ENCODE measurements around the gene MTA1.

GRCh38 chr14:105202575-105203160 is 21.6 kb upstream of the NUDT14 start:
- PRO-cap: no peak
- RAMPAGE, long total RNA, 4 experiments: no peak in any of the 4 experiments

GRCh38 chr14:105218850-105219460 is 29.4 kb upstream of the BTBD6 start:
- PRO-cap: no peak
- RAMPAGE, long total RNA, 4 experiments: no peak in any of the 4 experiments

DNA sequence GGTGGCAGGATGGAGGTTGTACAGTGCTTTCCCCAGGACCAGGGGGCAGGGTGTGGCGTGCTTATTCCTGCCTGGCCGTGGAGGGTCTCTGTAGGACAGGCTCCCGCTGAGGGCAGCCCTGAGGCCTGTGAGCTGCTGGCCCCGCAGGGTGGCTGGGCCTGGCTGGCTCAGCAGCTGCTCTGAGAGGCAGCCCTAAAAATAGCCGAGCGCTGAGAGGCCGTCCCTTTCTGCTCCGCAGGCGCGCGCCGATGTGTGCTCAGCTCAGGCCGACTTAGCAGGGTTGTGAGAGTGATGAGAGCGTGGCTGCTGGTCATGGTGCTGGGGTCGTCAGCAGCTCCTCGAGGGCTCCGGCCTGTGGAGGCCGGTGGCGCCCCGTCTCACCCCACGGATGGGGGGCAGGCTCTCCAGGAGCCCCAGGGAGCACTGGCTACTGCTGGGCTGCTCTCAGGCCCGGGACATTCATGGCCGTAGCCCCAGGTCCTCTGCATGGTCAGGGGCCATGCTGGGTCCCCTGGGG is 9.9 kb downstream of the PACS2 start:
- PRO-cap: no peak
- RAMPAGE, long total RNA, 4 experiments: no peak in any of the 4 experiments

GRCh38 chr14:105354963-105355424 is 40.4 kb downstream of the PACS2 start:
- PRO-cap: no peak
- RAMPAGE, long total RNA, 4 experiments: start-site peak on the plus strand in 1 of 4 experiments, at chr14:105355053-105355066 at its widest, 27 reads per replicate

GRCh38 chr14:105419640-105420664 is at the start of gene MTA1:
MTA1 (plus strand) TSS chr14:105419827.
- PRO-cap: bidirectional peak, plus-strand start at chr14:105419860, minus-strand start at chr14:105419796
- RAMPAGE, long total RNA, 4 experiments: no peak in any of the 4 experiments

DNA sequence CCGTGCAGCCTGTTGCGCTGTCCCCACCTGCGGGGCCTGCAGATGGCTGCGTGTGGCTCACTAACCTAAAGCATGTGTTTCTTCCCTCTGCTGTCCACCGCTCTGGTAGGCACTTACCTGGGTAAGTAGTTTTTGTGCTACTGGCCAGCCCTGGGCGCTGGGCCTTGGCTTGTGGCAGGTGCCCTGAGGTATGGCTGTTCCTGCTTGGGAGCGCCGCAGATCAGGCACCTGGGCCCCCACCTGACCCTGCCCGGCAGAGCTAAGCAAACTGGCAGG is 6.5 kb upstream of the CRIP2 start:
- PRO-cap: no peak
- RAMPAGE, long total RNA, 4 experiments: no peak in any of the 4 experiments

- PRO-cap: bidirectional peak, plus-strand start at chr14:105475859, minus-strand start at chr14:105475721; bidirectional peak, plus-strand start at chr14:105475918, minus-strand start at chr14:105475913; bidirectional peak, plus-strand start at chr14:105476098, minus-strand start at chr14:105475973; bidirectional peak, plus-strand start at chr14:105476318, minus-strand start at chr14:105476219
- RAMPAGE, long total RNA, 4 experiments: no peak in any of the 4 experiments
These were observed 1.3 kb downstream of the CRIP2 start for GRCh38 chr14:105475796-105476474.

DNA sequence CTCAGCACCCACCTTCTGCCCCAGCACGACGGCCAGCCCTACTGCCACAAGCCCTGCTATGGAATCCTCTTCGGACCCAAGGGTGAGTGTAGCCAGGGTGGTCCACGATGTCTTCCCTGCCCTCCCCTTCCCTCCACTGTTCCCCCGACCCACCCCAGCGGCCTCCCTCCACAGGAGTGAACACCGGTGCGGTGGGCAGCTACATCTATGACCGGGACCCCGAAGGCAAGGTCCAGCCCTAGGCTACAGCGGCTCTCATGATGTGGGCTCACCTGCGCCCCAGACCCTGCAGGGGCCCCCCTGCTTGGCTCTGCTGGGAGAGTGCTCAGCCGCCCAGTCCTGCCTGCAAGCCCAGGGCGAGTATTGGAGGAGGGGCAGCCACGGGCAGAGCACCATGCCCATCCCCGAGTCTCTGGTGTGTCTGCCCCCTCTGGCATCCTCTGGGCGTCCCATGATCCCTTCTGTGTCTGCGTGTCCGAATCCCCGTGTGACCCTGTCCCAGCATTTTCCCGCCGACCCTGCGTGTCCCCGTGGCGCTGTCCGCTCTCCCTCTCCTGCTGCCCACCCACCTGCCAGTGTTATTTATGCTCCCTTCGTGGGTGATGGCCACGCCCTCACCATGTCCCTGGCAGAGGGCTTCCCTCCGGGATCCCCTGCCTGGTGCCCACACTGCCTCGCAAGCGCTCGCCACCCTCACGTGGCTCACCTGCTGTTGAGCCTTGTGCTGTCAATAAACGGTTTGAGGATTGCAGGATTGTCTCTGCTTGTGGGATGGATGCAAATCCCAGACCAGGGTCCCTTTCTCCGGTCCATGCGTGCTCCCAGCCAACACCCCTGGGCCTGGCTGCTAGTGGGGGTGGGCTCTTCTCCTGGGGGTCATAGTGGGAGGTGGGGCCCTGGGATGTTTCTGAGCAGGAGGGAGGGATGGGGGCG is 5.1 kb downstream of the CRIP2 start:
- PRO-cap: no peak
- RAMPAGE, long total RNA, 4 experiments: start-site peak on the minus strand in 2 of 4 experiments, centred at positions 403 to 506 of the sequence, 12 to 60 reads per replicate

DNA sequence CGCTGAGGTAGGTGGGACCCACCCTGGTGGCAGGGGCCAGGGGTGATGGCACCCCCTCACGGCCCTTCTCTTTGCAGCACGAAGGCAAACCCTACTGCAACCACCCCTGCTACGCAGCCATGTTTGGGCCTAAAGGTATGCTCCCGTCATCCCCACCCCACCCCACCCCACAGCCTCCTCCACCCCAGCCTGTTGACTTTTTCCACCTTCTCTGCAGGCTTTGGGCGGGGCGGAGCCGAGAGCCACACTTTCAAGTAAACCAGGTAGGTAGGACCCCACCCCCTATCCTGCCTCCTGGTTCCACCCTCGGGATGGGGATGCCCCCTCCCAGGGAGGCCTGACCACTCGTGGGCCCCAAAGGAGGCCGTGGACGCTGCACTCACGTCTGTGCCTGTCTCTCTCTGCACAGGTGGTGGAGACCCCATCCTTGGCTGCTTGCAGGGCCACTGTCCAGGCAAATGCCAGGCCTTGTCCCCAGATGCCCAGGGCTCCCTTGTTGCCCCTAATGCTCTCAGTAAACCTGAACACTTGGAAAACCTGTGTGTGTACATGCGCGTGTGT is 1.6 kb downstream of the CRIP1 start:
- PRO-cap: no peak
- RAMPAGE, long total RNA, 4 experiments: no peak in any of the 4 experiments

GRCh38 chr14:105495759-105496948 is 5.1 kb downstream of the TEDC1 start:
- PRO-cap: no peak
- RAMPAGE, long total RNA, 4 experiments: no peak in any of the 4 experiments

DNA sequence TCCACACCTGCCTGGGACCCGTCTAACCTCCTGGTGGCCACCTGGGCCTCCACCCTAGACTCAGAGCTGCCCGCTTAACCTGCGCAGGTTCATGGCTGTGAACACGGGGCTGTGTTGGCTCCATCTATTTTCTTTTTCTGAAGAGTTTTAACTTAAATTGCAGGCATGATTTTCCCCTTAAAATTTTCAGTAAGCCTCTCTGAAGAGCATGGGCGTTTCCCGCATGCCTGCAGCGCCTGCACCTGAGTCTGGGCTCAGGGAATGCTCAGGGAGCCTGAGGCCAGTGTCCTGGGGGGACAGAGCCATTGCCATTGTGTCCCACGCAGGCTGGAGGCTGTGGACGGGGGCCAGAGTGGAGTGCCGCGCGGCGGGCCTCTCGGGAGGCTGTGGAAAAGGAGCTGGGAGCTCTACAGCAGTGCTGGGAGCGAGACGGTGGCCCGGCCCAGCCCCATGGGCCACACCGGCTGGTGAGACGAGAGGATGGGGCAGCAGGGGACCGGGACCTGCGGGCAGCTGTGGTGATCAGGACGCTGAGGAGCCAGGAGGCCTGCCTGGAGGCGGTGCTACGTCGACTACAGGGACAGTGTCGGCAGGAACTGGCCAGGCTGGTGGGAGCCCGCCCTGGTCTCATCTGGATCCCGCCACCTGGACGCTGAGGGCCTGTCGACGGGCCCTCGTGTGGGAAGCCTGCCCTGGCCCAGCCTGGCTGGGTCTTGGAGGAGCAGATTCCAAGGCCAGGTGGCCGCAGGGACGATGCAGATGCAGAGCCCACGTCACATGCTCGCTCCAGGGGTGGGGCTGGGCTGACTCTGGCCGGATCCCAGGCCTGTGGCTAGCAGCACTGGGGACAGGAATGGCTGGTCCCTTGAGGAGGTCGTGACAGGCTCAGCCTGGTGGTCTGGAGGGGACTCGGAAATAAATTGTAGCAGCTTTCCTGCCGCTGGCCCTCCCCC is 7.5 kb downstream of the TEDC1 start:
- PRO-cap: no peak
- RAMPAGE, long total RNA, 4 experiments: no peak in any of the 4 experiments

- PRO-cap: no peak
- RAMPAGE, long total RNA, 4 experiments: no peak in any of the 4 experiments
These were observed 836 bp downstream of the TMEM121 start for GRCh38 chr14:105527080-105527758.

DNA sequence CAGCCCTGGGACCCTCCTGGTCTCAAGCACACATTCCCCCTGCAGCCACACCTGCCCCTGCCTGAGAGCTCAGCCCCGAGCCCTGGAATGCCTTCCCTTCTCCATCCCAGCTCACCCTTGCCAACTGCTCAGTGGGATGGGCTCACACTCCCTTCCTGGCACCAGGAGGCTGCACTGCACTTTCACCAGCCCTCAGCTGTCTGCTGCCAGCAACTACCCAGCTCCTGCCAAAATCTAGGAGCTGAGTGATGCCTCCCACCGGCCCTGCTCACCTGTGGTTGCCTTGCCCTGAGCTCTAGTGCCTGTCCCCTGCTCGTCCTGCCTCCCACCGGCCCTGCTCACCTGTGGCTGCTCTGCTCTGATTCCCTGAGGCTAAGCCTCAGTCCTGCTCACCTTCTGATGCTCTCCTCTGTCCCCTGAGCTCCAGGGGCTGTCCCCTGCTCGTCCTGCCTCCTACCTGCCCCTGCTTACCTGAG is 119.8 kb downstream of the TMEM121 start:
- PRO-cap: no peak
- RAMPAGE, long total RNA, 4 experiments: no peak in any of the 4 experiments

GRCh38 chr14:105698849-105699651 is 172.7 kb downstream of the TMEM121 start:
- PRO-cap: no peak
- RAMPAGE, long total RNA, 4 experiments: no peak in any of the 4 experiments

DNA sequence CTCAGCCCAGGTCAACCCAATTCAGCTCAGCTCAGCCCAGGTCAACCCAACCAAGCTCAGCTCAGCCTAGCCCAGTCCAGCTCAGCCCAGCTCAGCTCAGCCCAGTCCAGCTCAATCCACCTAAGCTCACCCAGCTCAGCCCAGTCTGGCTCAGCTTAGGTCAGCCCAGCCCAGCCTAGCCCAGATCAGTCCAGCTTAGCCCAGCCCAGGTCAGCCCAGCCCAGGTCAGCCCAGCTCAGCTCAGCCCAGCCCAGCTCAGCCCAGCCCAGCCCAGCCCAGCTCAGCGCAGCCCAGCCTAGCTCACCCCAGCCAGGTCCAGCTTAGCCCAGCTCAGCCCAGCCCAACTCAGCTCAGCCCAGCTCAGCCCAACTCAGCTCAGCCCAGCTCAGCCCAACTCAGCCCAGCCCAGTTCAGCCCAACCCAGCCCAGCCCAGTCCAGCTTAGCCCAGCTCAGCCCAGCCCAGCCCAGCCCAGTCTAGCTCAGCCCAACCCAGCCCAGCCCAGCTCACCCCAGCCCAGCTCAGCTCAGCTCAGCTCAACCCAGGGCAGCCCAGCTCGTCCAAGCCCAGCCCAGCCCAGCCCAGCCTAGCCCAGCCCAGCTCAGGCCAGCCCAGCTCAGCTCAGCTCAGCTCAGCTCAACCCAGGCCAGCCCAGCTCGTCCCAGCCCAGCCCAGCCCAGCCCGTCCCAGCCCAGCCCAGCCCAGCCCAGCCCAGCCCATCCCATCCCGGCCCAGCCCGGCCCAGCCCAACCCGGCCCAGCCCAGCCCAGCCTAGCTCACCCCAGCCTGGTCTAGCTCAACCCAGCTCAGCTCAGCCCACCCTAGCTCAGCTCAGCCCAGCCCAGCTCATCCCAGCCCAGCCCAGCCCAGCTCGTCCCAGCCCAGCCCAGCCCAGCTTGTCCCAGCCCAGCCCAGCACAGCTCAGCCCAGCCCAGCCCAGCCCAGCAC is 184.3 kb downstream of the TMEM121 start:
- PRO-cap: no peak
- RAMPAGE, long total RNA, 4 experiments: no peak in any of the 4 experiments

DNA sequence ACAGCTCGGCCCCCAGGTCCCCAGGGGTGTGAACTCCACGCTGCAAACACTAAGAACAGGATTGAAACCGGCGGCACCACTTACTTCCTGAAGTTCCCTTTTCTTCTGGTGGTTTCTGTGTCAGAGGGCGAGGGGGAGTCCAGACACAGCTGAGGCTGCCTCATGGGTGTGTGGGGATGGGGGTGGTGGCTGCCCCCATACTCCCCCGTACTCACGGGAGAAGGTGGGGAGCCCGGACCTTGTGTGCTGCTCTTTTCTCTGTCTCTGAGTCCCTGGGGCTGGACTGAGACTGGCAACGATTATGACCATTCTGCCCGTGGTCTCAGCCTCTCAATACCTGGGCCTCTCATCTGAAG is 249.2 kb downstream of the TMEM121 start:
- PRO-cap: no peak
- RAMPAGE, long total RNA, 4 experiments: no peak in any of the 4 experiments

GRCh38 chr14:105854833-105855321 is 328.5 kb downstream of the TMEM121 start:
- PRO-cap: no peak
- RAMPAGE, long total RNA, 4 experiments: no peak in any of the 4 experiments

DNA sequence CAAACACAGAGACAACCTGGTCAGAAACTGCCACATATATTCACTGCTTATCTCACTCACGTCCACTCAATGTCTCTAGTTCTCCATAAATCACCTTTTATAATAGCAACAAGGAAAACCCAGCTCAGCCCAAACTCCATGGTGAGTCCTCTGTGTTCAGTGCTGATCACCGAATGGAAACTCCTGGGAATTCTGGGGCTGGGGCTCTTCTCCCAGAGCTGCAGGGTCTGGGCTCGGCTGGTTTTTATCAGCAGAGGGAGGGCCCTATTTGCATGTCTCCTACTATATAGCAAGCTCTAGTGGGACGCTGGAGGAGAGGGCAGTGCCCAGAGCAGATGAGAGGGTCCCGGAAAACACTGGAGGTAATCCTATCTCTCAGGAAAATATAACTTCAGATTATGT is 590.6 kb downstream of the TMEM121 start:
- PRO-cap: no peak
- RAMPAGE, long total RNA, 4 experiments: start-site peak on the minus strand in 1 of 4 experiments, centred at position 216 of the sequence, 12 reads per replicate

GRCh38 chr14:106228522-106229034 is 702.2 kb downstream of the TMEM121 start:
- PRO-cap: no peak
- RAMPAGE, long total RNA, 4 experiments: no peak in any of the 4 experiments

DNA sequence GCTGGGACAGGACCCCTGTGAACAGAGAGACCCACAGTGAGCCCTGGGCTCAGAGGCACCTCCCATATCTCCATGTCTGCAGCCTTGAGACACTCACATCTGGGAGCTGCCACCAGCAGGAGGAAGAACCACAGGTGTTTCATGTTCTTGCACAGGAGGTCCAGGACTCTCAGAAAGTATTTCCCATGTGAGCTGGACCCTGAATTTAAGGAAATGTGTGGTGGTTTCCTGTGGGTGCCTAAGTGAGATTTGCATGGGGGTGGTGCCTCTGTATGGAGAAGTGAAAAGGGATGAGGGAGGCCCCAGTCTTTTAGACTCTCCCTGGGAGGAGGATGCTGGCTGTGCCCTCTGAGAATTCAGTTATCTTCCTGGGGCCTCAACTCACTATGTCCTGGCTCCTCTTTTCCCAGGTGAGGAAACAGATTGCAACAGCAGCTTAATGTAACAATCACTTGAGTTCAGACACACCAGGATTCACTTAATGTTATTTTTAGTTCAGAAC is 823.2 kb downstream of the TMEM121 start:
- PRO-cap: no peak
- RAMPAGE, long total RNA, 4 experiments: no peak in any of the 4 experiments